Cardiac atrium fibroblast (primary cell): ENCODE results near the genes DOCK6 and ZNF439.

DNA sequence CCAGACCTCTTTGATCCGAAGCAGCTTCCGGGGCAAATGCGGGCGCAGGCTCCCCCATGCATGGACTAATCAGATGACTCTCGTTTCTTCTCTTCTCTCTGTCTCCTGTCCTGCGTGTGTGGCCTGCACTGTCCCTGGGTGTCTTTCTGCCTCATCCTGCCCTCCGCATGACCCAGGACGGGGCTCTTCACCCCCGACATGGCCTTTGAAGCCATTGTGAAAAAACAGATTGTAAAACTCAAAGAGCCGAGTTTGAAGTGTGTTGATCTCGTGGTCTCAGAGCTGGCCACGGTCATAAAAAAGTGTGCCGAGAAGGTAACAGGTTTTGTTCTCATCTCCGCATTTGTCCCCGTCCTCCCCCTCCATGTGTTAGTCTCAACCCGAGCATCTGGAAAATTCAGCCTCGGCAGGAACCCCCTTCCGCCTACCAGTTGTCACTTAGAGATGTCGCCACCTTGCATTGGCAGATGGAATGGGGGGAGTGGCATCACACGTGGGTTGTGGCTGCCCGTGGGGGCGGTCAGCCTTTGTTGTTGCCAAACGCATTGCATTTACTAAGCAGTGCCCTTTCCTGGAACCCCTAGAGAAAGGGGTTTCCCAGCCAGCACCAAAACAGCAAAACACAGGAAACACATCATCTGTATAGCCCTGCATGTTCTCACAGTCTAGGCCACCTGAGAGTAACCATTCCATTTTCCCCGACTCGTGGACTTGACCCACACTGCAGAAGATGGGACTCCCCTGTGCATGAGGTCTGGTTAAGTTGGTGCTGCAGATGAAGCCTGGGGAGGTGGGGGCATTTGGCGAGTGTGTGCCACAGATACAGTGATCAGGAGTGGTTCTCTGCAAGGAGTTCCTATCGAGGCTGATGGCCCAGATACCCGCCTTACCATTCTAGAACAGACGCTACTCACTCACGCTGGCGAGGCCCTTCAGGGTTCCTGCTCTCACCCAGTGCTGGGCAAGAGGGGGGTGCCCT lies 38.5 kb downstream of the TMED1 start:
- RAMPAGE, long total RNA: no peak

- RAMPAGE, long total RNA: no peak
Observed at GRCh38 chr19:10922331-10922906, 6.0 kb downstream of the YIPF2 start.

- RAMPAGE, long total RNA: no peak
Observed at GRCh38 chr19:11042405-11042842, 46.8 kb upstream of the LDLR start.

GRCh38 chr19:11061825-11062504 lies 27.3 kb upstream of the LDLR start:
- RAMPAGE, long total RNA: no peak

DNA sequence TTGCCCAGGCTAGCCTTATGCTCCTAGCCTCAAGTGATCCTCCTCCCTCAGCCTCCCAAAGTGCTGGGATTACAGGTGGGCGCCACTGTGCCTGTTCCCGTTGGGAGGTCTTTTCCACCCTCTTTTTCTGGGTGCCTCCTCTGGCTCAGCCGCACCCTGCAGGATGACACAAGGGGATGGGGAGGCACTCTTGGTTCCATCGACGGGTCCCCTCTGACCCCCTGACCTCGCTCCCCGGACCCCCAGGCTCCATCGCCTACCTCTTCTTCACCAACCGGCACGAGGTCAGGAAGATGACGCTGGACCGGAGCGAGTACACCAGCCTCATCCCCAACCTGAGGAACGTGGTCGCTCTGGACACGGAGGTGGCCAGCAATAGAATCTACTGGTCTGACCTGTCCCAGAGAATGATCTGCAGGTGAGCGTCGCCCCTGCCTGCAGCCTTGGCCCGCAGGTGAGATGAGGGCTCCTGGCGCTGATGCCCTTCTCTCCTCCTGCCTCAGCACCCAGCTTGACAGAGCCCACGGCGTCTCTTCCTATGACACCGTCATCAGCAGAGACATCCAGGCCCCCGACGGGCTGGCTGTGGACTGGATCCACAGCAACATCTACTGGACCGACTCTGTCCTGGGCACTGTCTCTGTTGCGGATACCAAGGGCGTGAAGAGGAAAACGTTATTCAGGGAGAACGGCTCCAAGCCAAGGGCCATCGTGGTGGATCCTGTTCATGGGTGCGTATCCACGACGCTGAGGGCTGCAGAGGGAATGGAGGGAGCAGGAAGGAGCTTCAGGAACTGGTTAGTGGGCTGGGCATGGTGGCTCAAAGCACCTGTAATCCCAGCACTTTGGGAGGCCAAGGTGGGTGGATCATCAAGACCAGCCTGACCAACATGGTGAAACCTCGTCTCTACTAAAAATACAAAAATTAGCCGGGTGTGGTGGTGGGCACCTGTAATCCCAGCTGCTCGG lies 24.1 kb downstream of the LDLR start:
- RAMPAGE, long total RNA: no peak

GRCh38 chr19:11135799-11136916 lies 19.4 kb downstream of the SPC24 start:
- RAMPAGE, long total RNA: no peak

DNA sequence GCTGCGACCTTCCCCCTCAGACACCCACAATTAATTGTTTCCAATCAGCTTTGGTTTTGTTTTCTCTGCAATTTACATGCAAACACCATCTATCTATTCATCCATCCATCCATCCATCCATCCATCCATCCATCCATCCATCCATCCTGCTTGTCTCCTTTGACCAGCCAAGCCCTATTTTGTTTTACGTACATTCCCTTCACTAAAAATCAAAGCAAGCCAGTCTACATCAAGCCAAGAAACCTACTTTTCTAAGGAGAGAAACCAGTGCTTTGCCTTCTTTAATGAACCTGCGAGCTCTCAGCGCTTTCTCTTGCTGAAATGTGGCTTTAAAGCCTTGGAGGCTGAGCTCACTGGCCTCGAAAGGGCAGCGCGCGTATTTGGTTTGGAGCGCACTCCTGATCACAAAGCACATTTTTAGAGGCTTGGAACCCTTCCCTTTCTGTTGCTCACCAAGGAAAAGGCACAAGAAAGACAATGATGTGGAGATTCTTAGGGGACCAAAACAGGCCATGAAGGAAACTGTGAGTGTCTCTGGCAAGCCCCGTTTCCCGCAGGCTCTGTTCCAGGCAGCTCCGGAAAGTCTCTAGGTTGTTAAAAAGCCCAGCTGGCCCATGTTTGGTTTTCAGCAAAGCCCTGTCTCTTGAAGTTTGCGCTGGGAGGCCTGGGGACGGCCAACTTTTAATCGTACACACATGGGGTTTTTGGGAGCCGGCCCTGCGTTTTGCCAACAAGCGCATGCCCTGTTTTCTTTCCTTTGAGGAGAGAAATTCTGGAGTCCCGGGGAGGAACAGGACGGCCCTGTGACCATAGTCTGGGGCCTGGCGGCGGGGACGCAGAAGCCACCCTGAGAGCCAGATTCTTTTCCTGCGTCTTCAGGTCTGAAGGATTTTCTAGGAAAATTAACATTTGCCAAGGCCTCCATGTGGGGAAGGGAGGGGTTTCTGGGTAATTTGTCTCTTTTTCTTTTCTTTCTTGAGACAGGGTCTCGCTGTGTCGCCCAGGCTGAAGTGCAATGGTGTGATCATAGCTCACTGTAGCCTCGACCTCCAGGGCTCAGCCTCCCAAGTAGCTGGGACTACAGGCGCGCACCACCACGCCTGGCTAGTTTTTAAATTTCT lies 9.4 kb upstream of the SPC24 start:
- RAMPAGE, long total RNA: no peak

DNA sequence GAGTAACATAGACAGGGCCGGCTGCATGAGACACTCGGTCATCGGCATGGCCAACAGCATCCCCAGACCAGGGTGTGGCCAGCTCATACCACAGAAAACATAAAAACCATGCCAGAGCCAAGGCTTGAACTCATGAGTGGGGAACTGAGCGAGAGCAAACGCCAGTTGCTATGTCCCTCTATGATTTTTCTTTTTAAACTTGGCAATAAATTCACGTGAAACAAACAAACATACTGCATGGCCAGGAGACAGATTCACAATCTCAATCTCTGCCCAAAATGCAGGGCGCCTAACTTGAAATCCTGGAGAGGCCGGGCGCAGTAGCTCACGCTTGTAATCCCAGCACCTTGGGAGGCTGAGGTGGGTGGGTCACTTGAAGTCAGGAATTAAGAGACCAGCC lies 16.9 kb downstream of the KANK2 start:
- RAMPAGE, long total RNA: no peak

GRCh38 chr19:11261521-11261791 lies 868 bp downstream of the DOCK6 start:
- RAMPAGE, long total RNA: no peak

DNA sequence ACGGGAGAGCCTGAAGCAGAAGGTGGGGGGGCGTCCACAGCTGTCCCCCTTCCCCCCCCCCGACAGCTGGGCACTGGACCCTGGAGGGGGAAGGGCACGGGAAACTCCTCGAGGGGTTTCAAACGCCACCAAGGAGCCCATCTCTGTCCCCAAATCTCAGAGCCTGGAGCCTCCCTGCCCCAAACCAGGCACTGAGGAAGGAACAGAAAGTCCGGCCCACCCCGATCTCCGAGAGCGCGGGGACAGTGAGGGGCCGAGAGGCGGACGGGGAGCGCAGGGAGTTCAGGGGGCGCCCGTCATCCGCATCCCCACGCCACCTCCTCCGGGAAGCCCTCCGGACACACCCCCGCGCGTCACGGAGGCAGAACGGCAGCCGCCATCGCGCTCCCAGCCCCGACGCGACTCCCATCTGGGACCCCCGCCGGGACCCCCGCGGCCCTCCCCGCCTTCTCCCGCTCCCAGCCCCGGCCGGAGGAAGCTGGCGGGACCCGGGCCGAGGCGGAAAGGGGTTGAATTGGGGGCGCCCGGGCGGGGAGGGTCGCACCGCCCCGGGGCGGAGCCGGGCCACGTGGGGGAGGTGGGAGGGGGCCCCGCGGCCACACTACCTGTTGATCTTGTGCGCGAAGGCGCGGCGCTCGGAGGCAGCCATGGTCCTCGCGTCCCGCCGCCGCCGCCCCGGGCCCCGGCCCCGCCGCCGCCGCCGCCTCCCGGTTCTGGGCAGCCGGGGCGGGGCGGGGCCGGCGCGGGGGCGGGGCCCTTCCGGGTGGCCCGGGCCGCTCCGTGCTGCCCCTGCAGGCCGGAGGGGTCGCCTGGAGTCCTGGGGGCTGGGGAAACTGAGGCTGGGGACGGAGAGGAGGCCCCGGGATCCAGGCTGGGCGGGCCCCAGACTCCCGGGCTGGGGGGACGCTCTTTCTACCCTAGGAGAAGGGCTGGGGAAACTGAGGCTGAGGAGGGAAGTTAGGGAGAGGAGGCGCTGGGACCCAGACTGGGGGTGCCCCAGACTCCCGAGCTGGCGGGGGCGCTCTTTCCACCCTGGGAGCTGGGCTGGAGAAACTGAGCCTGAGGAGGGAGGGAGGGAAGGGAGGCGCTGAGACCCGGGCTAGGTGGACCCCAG lies at the start of gene DOCK6:
TSS of gene DOCK6 (minus strand) at position 733 of the 1,114 bp plus-strand sequence.
- RAMPAGE, long total RNA: no peak

GRCh38 chr19:11338489-11338772 lies 1.0 kb downstream of the RAB3D start:
- RAMPAGE, long total RNA: no peak

GRCh38 chr19:11383366-11383967 lies 647 bp downstream of the EPOR start:
- RAMPAGE, long total RNA: no peak

DNA sequence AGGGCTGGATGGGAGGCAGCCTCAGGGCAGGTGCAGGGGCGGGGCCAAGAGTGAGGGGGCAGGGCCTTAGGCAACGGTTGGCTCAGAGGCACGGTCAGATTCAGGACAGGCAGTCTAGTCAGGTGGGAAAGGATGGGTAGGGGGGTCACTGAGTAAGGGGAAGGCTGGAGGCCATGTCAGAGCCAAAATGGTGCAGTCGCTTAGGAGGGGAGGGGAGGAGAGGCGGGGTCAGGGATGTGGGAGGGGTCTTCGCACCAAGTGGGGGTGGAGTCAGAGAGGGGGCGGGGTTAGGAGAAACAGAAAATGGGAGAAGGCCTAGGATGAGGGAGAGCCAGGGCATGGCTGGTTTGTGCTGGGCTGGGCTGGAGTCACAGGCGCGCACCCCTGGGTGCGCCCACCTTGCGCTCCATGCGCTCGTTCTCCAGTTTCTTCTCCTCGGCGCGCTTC lies 6.7 kb upstream of the RGL3 start:
- RAMPAGE, long total RNA: no peak

DNA sequence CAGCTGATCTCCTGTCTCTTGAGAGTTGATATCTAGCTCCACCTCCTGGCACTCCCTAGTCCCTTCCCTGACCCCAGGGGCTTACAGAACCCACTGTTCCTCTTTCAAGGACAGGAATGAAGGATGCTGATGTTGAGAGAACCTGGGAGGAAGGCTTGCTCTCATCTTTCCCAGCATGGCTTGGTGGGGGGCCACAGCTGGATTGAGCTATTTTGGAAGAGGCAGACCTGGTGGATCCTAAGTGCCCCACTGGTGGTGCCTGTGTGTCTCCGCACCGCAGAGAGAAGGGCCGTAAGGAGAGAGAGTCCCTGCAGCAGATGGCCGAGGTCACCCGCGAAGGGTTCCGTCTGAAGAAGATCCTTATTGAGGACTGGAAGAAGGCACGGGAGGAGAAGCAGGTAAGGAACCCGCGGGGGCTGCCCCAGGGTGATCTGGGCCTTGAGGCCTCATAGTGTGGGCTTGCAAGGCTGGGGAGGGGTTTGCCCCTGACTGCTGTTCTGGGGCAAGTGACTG lies 5.6 kb downstream of the PRKCSH start:
- RAMPAGE, long total RNA: no peak

GRCh38 chr19:11479618-11479905 lies 1.3 kb downstream of the ELAVL3 start:
- RAMPAGE, long total RNA: no peak

DNA sequence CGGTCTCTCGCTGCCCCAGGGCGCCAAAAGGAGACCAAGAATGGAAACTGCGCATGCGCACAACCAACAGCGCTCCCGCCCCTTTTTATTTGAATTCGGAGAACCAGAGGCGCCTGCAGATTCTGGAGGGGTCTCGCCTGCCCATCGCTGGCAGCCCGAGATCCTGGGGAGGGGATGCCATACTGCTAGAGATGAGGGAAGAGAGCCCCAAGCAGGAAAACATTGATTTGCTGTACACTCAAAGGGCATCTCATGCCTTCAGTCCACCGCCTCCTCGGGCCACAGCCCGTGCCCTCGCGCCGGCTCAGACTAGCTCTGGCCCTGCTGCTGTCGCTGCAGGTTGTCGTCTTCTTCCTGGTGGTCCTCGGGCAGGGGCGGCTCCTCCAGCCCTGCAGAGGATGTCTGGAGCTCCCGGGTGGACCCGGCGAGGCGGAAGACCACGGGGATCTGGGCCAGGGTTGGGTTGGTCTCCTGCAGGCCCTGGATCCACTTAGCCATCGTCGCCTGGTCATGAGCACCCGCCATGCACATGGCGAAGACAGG lies 307 bp upstream of the ZNF653 start:
- RAMPAGE, long total RNA: no peak

DNA sequence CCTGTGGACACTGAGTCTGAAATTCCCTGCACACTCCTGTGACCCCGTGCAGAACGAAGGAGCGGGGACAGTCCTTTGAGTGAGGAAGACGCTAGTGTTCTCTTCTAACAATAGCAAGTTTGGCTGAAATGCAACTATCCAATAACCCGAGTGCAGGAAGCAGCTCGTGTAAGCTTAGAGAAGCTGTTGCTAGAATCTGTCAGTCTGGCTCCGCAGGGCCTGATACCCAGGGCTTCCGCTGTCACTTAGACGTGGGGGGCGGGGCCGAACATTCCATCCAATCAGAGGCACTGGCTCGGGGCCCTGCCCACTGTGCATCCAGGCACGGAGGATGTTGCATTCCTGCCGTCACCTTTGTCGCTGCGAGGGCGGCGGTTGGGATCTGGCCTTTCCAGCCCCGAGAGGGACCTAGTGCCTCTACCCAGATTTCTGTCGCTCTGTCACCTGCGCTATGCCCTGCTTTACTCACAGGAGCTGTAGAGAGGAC lies at the start of gene ZNF439:
TSS of gene ZNF439 (plus strand) at position 310 of the 487 bp plus-strand sequence.
- RAMPAGE, long total RNA: no peak

- RAMPAGE, long total RNA: no peak
Observed at GRCh38 chr19:11894719-11895699, 7.4 kb downstream of the ZNF69 start.

GRCh38 chr19:12091988-12093139 lies 27.8 kb downstream of the ZNF844 start:
- RAMPAGE, long total RNA: no peak

- RAMPAGE, long total RNA: no peak
Observed at GRCh38 chr19:12194430-12195209, 31.7 kb downstream of the ZNF136 start.